Endodermal cell (in vitro differentiated cells): ENCODE measurements around a stretch of chr5.

- PRO-cap, result no peak
Observed at GRCh38 chr5:171931784-171932587, 74.5 kb downstream of the FBXW11 start.

DNA sequence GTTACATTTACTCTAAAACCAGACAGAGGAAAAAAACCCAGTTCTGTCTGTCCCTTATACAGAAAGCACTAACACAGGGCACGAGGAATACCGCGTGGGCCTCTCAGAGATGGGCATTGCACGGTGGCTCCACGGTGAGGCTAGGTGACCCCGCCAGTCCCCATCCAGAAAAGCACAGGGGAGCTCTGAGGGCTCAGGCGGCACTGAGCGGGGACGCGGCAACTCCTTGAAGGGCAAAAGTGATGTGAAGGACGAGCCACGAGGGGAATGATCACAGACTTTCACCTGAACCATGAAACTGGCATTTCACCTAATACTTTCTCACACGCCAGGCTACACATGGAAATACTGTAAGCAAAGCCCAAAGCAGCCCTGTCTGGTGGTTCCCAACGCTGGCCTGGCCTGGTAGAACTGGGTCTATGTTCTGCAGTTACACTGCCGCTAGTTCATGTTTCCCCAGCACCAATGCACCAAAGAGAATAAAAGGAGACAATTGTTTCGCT, 35.8 kb upstream of the FBXW11 start:
- PRO-cap, result no peak

- PRO-cap, result no peak
Observed at GRCh38 chr5:172082123-172082611, 75.7 kb upstream of the FBXW11 start.

- PRO-cap, result no peak
Observed at GRCh38 chr5:172082839-172083538, 76.6 kb upstream of the FBXW11 start.

DNA sequence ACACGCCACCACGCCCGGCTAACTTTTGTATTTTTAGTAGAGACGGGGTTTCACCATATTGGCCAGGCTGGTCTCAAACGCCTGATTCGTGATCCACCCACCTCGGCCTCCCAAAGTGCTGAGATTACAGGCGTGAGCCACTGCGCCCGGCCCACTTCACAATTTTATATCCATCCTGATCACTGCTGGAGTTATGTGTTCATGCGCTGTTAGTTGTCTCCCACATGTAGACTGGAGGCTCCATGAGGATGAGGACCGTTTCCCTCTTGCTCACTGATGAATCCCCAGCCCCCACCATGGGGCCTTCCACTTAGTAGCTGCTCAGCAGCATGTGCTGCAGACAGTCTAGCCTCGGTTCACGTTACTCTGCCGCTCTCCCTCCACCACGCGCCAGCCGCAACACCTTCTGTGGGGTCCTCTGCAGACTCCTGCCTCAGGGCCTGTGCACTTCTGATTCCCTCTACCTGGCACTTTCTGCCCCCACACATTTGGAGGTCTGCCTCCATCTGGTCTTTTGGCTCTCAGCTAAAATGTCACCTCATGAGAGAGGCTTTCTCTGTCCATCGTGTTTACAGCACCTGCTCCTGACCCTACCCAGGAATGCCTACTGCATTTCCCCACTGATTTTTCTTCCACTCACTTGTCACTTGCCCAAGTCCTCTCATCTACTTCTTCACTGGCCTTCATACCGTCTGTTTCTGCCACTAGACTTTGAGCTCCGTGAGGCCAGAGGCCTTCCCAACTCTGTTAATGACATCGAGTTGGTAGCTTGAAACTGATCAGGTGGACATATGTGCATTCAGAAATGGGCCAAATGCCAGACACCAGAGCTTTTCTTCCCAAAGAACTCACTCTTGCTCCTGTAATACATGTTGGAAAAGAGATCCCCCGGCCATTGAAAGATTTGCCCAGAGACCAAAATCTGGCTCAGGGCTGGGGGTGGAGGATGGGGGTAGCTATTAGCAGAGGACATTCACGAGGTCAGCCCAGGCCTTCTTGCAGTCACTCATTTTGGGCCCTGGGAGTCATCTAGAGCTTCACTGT, 36.2 kb downstream of the STK10 start:
- PRO-cap, result no peak

DNA sequence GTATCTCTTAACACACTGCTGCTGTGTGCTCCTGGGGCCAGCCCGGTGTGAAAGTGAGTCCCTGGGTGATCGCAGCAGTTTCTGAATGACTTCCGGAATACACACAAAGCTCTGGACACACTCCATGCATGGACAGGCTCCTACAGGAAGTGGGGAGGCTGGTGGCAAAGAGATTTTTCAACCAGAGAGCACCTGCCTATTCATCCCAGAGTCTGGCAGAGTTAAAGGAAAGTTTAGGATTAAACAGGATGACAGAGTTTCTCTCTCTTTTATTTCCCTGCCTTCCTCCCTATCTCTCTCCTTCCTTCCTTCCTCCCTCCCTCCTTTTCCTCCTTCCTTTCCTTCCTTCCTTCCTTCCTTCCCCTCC, 38.5 kb upstream of the UBTD2 start:
- PRO-cap, result no peak

DNA sequence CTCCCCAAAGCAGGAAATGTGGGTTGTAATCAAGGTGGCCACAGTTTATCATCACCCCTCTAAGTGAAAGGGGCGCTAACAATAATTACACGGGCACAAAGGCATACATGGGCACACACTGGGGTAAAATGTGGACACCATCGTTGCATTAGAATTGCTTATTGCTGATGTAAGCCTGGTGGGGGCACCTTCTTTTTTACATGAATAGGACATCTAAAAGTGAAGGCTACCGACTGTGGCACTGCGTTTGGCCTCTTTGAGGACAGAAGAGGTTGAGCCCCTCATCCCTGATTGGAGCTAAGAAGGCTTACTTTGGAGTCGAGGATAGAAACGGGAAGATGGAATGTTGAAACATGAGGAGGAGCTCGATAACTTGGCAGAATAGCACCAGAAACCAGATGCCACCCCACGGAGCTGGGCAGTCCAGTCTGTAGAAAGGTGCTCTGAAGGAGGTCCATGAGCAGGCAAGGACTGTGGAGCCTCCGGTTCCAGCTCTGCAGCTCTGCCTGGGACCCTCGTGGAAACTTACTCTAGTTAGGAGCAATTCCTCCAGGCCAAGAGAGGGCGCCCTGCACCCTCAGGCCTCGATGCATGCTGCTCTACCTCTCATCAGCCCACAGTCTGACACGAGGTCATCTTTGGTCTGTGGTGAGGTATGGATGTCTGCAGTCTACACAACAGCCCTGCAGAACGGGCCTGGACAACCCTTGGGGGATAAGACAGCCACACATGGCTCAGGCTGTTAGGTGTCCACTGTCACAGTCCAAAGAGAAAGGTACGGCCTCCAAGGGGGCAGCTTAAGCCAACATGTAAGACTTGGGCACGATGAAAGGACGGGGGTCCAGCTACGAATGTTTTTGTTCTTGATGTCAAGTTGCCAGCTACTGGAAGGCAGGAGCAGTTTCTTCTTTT, 50.5 kb upstream of the UBTD2 start:
- PRO-cap, result no peak

DNA sequence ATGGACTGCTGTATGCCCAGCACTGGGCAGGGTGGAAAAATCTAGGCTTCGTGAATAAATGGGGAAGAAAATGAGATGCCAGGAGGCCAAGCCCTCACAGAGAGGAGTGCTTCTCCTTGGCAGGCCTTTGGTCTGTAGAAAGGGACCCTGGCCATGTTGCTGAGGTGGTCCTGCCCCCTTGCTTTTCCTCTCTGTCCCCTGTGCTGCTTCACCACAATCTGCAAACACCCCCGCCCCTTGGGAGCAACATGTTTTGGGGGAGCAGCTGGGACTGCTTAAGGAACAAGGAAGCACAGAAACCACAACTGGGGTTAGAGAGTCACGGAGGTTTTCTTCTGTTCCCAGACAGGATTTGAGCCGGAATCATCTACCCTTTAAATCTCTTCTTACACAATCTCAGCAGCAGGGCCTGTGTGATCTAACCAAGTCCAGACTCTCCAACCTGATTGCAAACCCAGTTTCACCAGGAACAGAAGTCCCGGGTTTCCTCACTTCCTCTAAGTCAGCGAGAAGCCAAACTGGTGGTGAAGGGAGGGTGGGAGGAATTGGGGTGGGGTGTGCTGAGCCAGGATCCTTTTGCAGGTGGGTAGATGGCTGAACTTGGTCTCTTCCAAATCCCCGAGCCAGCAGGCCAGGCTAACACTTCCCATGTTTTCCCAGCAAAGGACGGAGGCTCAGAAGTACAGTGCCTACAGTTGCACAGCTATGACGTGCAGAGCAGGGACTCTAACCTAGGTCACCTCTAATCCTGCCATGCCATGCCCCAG, 25.1 kb downstream of the SH3PXD2B start:
- PRO-cap, result no peak

DNA sequence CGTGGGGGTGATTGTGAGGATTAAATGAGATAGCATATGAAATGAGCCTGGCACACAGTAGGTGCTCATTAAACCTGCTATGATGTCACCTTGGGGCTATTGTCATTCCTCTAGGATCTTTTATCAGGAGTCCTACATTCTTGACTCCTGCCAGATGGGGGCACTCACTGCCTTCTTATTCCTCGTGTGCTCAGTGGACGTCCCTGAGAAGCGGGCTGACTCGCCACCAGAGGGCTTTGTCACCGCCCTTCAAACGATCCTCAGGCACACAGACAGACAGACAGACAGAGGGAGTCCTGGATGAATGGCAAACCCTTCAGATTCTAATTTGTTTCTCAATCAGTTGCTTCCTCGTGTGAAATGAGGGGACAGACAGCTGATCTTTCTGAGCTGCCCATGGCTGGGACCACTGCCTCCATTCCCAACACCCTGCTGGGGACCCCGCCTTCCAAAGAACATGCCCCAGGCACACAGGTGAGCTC, 24.7 kb upstream of the SH3PXD2B start:
- PRO-cap, result no peak

- PRO-cap, result bidirectional peak, plus-strand start at chr5:172648334, minus-strand start at chr5:172648107
Observed at GRCh38 chr5:172648010-172648776, 7.1 kb downstream of the NEURL1B start.

- PRO-cap, result no peak
Observed at GRCh38 chr5:172699822-172701236, 59.3 kb downstream of the NEURL1B start.

GRCh38 chr5:172701587-172702098, 60.6 kb downstream of the NEURL1B start:
- PRO-cap, result no peak

- PRO-cap, result no peak
Observed at GRCh38 chr5:172724594-172724996, 46.4 kb downstream of the DUSP1 start.

GRCh38 chr5:172764865-172765977, 5.8 kb downstream of the DUSP1 start:
- PRO-cap, result unidirectional peak, plus-strand start at chr5:172765158; unidirectional peak, plus-strand start at chr5:172765240; unidirectional peak, minus-strand start at chr5:172765301; unidirectional peak, minus-strand start at chr5:172765439

DNA sequence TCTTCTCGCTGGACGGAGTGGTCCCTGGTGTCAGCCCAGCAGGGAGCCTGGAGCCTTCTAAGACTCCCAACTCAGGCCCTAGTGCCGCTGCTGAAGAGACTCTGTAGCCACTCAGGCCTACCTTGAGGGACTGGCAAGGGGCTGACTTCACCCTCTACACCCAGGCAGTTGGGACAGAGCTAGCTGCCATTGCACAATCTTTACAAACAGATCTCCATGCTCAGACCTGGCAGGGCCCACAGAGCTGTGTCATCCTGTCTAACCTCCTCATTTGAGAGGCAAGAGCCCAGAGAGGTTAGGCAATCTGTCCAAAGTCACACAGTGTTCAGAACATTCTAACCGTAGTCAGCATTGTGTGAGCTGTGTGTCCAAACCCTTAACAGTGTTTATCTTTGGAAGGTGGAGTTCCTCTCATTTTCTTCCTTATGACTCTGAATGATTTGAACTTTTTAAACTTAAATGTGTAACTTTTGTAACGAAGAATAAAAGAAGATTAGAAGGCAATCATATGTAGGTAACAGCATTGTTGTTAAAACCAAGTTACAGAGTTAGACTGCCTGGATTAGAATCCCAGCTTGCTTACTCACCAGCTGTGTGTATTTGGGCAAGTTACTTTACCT, 4.6 kb upstream of the DUSP1 start:
- PRO-cap, result no peak

- PRO-cap, result no peak
Observed at GRCh38 chr5:172776082-172776652, 5.2 kb upstream of the DUSP1 start.

DNA sequence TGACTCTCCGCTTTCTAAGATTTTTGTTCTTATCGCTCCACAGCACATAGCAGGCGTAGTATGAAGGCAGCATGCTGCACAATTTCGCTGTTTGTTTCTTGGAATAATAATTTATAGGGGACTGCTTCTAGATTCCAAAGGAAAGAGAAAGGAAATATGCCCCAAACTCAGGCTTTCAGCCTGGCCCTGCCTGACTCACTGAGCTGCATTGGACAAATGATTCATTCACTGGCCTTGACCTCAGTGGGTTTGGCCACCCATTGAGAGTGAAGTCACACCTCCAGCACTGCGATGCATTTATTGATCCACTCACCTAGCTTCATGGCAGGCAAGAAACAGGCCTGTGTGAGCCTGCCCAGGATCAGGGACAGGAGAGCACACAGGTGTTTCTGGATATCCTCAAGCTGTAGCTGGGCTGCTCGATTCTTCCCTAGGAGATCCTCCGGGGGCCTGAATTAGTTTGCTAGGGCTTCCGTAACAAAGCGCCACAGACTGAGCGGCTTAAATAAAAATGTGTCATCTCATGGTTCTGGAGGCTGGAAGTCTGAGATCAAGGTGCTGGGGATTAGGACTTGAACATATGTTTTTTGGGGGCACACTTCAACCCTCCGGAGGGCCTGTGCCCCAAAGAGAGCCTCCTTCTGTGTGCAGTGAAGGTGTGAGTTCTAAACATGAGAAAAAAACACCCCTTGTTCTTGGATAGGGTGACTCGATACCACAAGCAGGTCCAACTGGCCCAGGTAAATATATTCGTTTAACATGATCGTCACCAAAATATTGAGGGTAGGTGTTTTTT, 7.3 kb upstream of the DUSP1 start:
- PRO-cap, result no peak

- PRO-cap, result no peak
Observed at GRCh38 chr5:172790964-172791650, 20.1 kb upstream of the DUSP1 start.

GRCh38 chr5:172802460-172803057, 31.5 kb upstream of the ERGIC1 start:
- PRO-cap, result no peak

- PRO-cap, result no peak
Observed at GRCh38 chr5:172840016-172840726, 6.1 kb downstream of the ERGIC1 start.